Rectum (tissue), 1 donor: ENCODE data around the genes UBR2, PEX6, MEA1 and KLC4.

DNA sequence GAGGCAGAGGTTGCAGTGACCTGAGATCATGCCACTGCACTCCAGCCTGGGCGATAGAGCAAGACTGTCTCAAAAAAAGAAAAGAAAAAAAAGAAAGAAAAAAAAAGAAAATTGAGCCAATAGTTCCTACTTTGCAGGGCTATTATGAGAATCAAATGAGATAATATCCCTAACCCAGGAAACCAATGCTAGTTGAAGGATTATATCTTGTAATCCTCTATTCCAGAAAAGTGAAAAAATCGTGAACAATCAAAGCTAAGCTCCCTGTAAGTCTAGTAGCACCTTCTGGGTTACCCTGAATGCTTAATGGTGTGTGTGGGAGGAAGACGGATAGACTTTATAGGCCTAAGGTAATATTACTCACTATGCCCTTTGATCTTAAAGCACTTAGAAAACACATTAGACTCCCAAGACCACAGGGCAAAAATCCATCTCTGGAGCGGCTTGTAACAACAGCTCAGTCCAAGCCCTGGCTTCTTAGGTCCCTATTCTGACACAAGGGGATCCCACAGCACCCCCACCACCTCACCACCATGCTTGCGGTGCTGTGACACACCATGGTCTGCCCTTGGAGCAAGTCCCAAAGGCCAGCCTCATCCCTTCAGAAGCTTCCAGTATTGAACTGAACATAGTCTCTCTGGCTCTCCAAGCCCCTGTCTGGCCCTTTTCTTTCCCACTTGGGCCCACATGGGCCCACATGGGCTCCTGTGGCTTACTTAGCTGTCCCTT lies 28.5 kb downstream of the C6orf132 start:
- PRO-cap: bidirectional peak, plus-strand start at position 423 of the sequence, minus-strand start at position 308 of the sequence

DNA sequence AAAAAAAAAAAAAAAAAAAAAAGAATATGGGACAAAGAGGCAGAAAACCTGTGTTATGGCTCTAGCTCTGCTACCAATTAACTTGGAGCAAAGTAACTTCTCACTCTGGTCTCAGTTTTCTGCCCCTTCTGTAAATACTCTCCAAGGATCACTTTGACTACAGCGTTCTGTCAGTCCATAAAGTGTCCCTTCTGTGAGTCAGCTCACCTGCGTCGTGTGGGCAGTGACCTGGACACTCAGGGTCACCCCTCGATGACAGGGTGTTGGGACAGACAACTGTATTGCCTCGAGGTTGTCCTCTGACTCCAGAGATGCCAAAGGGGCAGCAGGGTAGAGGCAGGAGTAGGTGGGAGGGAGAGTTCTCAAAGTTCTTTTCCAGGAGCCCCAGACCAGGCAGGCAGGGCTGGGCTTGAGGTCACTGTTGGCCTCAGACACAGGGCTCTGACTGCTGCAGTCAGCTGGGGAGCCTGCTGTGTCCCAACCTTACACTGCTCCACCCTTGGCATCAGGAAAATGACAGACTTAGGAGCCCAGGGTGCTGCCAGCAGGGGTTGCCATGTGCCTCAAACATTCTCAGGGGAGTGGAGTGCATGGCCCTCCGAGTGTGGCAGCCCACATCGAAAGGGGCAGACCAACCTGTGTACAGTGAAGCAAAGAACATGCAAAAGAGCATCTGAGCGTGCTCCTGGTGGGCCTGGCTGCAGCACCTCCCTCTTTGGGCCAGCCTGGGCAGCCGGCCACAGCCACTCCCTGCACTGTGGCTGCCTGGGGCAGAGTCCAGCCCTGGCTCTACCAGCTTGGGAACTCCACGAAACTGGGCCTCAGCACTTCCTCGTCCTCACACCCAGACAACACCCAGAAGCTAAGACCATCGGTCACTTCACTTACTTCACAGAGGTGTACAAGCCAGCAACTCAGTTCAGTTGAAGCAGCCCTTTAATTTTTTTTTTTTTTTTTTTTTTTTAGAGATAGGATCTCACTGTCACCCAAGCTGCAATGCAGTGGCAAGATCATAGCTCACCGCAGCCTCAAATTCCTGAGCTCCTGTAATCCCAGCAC lies 24.2 kb downstream of the C6orf132 start:
- PRO-cap: bidirectional peak, plus-strand start at position 308 of the sequence, minus-strand start at position 79 of the sequence; bidirectional peak, plus-strand start at position 453 of the sequence, minus-strand start at position 443 of the sequence; bidirectional peak, plus-strand start at position 894 of the sequence, minus-strand start at position 700 of the sequence

- PRO-cap: no peak
These were observed 5.3 kb upstream of the GUCA1B start for GRCh38 chr6:42199924-42200558.

DNA sequence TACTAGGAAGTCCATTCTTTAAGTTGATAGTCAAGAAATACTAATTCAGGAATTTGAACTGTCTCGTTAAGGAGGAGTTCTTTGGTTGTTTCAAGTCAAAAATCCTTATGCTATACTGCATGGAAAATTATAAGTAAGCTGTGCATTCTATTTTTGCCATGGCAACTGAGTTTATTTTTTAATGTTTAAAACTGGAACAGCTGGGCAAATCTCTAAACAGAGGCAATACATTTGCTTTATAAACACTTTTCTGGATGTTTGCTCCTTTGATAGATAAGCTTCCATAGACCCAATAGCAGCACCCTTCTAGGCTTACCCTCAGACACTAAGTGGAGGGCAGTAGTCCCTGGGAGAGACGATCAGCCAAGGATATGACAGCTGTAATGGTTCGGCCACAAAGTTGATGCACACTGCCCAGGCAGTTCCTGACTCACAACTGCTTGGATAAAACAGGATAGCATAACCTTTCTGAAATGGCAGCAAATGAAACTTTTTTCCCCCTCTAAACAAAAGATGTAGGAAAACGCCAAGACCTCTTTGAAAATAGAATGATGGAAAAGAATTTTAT lies 8.5 kb upstream of the MRPS10 start:
- PRO-cap: no peak

- PRO-cap: no peak
These were observed 99.0 kb upstream of the MRPS10 start for GRCh38 chr6:42316475-42317268.

DNA sequence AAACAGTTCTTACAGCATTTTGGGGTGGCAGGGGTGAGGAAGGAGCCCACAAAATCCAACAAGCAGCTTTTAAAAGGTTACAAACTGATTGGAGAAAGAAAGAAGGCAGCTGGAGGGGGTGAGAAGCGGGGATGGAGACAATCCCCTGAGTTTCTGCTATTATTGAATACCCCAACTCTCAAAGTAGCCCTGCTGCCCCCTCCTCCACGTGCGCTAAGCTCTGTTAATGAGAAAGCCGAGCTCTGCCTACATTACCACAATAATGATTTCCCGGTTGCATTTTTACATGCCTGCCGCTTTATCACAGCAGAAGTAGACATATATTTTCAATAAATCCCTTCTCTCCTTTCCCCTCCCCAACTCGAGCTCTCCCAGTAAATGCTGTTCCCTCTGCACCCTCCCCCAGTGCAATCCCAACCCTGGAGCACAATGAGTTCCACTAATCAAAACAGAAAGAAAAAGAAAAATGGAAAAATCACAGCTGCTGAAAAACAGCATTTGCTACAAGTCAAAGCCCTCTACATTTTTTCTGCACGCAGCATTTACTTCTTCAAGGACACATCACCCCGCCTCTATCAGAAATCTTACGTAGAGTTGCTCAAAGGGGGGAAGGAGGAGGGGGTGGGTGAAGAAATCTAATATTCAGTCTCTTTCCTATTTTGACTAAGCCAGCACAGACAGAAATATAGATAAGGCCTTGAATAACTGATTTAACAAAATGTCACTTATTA lies 10.8 kb downstream of the TRERF1 start:
- PRO-cap: no peak

- PRO-cap: unidirectional peak, plus-strand start at chr6:42563958; bidirectional peak, plus-strand start at chr6:42564248, minus-strand start at chr6:42564374
These were observed at the start of gene UBR2 for GRCh38 chr6:42563523-42564683. UBR2 (plus strand) TSS chr6:42564029.

DNA sequence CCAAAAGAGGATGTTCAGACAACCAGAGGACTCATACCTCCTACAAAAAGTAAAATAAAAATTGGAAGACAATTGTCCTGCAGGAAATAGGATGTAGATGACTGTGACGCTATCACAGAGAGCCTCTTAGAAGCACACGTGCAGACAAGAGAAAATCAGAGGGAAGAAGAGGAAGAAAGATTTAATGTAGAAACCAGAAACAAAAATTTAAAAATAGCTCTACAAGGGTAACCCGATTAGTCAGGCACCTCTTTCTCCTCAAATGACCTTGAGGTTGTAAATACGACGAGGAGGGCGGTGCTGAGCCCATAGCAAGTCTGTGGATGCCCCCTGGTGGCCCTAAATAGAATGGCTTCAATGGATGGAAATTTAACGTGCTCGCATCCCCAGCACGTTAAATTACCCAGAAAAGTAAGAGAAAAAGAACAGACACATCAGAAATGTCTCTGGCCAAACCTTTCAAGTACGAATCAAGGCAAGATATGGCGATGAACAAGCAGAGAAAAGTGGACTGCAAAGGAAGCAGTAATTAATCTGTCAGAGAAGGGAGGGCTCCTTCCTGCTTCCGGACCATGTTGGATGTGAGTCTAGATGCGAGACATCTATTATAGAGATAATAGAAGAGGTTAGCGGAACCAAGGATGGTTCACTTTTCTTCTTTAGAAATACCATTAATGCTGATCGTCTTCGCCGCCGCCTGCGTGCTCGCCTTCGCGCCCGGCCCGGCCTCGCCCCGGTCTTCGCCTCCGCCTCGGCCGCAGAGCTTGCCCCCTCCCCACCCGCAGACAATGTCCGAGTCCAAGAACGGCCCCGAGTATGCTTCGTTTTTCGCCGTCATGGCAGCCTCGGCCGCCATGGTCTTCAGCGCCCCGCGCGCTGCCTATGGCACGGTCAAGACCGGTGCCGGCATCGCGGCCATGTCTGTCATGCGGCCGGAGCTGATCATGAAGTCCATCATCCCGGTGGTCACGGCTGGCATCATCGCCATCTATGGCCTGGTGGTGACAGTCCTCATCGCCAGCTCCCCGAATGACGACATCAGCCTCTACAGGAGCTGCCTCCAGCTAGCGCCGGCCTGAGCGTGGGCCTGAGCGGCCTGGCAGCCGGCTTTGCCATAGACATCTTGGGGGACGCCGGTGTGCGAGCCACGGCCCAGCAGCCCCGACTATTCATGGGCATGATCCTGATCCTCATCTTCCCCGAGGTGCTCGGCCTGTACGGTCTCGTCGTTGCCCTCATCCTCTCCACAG lies 4.5 kb upstream of the PRPH2 start:
- PRO-cap: bidirectional peak, plus-strand start at position 346 of the sequence, minus-strand start at position 157 of the sequence; bidirectional peak, plus-strand start at position 788 of the sequence, minus-strand start at position 569 of the sequence; bidirectional peak, plus-strand start at position 894 of the sequence, minus-strand start at position 928 of the sequence; bidirectional peak, plus-strand start at position 1,117 of the sequence, minus-strand start at position 946 of the sequence

- PRO-cap: unidirectional peak, minus-strand start at chr6:42784384
These were observed 2.4 kb downstream of the BICRAL start for GRCh38 chr6:42784278-42784550.

DNA sequence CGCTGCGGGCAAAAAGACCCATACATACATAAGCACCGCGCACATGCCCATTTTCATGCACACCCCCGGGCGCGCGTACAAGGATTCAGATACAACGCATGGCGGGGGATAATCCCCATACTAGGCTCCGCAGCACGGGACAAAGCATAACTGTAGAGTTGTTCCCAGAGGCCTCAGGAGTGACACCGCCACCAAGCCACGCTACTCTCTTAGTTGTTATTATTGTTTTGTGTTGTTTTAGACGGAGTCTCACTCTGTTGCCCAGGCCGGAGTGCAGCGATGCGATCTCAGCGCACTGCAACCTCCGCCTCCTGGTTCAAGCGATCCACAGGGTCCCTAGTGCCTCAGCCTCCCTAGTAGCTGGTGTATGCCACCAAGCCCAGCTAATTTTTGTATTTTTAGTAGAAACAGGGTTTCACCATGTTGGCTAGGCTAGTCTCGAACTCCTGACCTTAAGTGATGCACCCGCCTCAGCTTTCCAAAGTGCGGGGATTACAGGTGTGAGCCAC lies 519 bp upstream of the C6orf226 start:
- PRO-cap: no peak

DNA sequence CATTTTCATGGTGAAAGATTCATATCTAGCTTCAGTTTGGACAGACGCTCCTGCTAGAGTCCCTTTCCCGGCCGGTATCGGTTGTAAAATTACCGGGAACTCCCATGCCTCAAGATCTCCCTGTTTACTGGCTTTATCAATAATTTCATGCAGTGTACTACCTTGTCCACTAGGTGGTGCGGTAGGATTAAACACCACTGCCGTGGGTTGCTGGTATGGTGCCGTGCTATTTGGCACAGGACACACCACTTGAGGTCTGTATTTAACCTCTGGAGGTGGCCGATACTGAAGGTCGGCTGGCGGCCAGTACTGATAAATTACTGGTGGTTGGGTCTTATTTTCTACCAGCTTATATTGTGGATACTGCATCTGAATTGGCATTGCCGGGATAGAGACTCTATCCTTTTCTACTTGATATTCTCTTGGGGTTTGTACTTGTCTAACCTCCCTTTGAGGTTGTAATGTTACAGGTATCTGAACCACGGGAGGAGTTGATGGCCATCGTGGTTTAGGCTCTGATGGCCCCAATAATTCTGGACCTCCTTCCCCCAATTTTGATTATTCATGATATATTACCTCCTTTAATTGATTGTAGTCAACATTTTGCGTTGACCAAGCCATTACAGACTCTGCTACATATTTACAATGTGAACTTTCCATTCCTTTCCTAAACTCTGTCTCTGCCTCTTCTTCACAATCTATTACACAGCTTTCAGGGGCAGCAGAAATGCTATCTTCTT lies 11.0 kb upstream of the C6orf226 start:
- PRO-cap: no peak

DNA sequence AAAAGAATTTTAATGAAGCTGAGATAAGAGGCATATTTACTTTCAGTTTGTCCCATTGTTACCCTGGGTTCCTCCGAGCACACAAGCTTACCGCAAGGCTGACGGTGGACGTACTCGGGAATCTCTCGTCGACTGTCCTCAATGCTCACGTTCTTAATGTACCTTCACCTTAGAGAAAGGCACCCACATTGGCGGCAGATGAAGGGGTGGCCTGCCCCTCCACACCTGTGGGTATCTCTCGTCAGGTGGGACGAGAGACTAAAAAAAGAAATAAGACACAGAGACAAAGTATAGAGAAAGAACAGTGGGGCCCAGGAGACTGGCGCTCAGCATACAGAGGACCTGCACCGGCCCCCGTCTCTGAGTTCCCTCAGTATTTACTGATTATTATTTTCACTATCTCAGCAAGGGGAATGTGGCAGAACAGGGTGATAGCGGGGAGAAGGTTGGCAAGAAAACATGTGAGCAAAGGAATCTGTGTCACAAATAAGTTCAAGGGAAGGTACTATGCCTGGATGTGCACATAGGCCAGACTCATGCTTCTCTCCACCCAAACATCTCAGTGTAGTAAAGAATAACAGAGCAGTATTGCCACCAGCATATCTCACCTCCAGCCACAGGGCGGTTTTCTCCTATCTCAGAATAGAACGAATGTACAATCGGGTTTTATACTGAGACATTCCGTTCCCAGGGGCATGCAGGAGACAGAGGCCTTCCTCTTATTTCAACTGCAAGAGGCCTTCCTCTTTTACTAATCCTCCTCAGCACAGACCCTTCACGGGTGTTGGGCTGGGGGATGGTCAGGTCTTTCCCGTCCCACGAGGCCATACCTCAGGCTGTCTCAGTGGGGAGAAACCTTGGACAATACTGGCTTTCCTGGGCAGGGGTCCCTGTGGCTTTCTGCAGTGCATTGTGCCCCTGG lies 12.1 kb upstream of the C6orf226 start:
- PRO-cap: no peak

DNA sequence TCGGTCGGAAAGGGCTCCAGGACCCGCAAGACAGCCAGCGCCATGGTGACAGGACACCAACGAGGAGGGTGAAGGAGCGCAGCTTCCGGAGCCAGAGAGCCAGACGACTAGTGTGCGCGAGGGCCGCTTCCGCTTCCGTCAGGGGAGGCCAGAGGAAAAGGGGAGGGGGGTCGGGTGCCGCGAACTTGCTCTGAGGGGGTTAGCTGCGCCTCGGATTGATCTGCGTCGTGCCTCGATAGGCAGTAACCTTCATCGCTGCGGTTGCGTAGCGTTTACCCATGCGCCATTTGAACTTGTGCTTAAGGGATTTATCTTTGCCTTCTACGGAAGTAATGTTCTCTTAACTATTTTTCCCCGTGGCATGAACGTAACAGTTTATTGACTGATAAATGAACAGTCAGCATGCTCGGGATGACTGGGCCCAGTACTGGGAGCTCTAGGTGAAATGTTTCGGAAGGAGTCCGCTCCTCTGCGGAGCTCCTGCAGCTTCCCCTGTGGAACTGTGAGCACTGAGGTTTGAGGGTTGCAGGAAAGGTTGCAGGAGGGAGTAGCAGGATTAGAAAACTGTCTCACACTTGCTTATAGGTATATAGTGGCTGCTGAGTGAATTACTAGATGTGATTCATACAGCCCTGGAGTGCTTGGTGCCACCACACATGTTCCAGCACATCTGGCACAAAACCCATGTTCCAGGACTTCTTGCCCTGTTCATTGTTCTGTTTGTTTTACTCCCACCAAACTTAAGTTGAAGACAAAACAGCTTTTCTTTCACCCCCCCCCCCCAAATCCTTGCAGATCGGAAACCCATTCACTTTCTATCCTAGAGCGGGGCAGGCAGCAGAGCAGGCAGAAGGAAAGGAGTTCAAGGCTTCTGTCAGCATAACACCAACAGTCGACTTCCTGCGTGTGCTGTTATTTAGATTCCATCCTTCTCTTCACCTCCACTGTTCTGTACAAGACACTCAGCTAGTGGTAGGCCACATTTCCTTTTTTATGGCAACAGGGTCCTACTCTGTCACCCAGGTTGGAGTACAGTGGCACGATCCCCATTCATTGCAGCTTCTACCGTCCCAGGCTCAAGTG lies at the start of gene PEX6:
TSS of gene PEX6 (minus strand) at position 75 of the 1,083 bp plus-strand sequence.
- PRO-cap: bidirectional peak, plus-strand start at position 151 of the sequence, minus-strand start at position 109 of the sequence; bidirectional peak, plus-strand start at position 439 of the sequence, minus-strand start at position 289 of the sequence; unidirectional peak, minus-strand start at position 502 of the sequence

GRCh38 chr6:43013014-43014024 lies at the start of gene MEA1:
MEA1 (minus strand) TSS chr6:43013946.
- PRO-cap: bidirectional peak, plus-strand start at chr6:43014268, minus-strand start at chr6:43013919

GRCh38 chr6:43059112-43059315 lies 220 bp downstream of the MRPL2 start:
- PRO-cap: no peak

GRCh38 chr6:43059487-43060087 lies at the start of gene KLC4:
KLC4 (plus strand) TSS chr6:43059631.
- PRO-cap: bidirectional peak, plus-strand start at chr6:43059639, minus-strand start at chr6:43059402; bidirectional peak, plus-strand start at chr6:43059895, minus-strand start at chr6:43059843

GRCh38 chr6:43061007-43061747 lies 1.7 kb downstream of the KLC4 start:
- PRO-cap: no peak

- PRO-cap: no peak
These were observed 3.2 kb downstream of the KLC4 start for GRCh38 chr6:43062527-43063118.

- PRO-cap: no peak
These were observed 3.4 kb upstream of the PTK7 start for GRCh38 chr6:43072750-43073149.

GRCh38 chr6:43129437-43130089 lies 41.5 kb upstream of the SRF start:
- PRO-cap: no peak